ENCODE data around the genes NPBWR2 and MYT1.

GRCh38 chr20:63739961-63740620 is 515 bp downstream of the SLC2A4RG start:
- RRBS: under 1% methylated on average over 63 of the region's 104 CpGs

GRCh38 chr20:63828429-63829208 is 2.4 kb downstream of the ZBTB46 start:
- RRBS: 44% methylated on average over 4 of the region's 20 CpGs

- RRBS: no CpG with 5 or more reads among the region's 18 CpGs
Observed at GRCh38 chr20:63853863-63854732, 7.2 kb upstream of the ABHD16B start.

GRCh38 chr20:63901226-63901748 is 6.4 kb downstream of the DNAJC5 start:
- RRBS: no CpG with 5 or more reads among the region's 19 CpGs

- RRBS: no CpG with 5 or more reads among the region's 7 CpGs
Observed at GRCh38 chr20:63915361-63915954, 20.5 kb downstream of the DNAJC5 start.

GRCh38 chr20:63941620-63942141 is 14.5 kb downstream of the UCKL1 start:
- RRBS: 79% methylated on average over 2 of the region's 26 CpGs

- RRBS: no CpG with 5 or more reads among the region's 30 CpGs
Observed at GRCh38 chr20:63944368-63944936, 11.8 kb downstream of the UCKL1 start.

GRCh38 chr20:63950917-63951419 is 5.2 kb downstream of the UCKL1 start:
- RRBS: 64% methylated on average over 2 of the region's 13 CpGs

DNA sequence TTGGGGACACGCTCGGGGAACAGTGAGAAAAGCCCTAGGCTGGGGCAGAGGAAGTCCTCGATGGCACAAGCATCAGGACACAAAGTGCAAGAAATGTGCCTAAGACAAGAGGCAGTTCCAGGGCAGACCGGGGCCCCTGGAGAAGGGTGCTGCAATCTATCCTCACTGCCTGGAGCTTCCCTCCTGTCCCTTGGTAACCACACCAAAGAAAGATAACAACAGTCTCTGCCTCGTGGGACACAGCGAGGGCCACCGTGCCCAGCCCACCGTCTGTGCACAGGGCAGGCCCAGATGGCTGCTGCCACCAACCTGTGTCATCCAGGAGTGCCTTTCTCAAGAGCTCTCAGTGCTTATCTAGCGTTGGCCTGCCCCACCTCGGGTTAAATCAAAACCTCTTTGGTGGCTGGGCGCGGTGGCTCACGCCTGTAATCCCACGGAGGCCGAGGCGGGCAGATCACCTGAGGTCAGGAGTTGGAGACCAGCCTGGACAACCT is 1.6 kb downstream of the UCKL1 start:
- RRBS: no CpG with 5 or more reads among the region's 16 CpGs

GRCh38 chr20:63978332-63979359 is 796 bp downstream of the SAMD10 start:
- RRBS: 3% methylated on average over 19 of the region's 68 CpGs

DNA sequence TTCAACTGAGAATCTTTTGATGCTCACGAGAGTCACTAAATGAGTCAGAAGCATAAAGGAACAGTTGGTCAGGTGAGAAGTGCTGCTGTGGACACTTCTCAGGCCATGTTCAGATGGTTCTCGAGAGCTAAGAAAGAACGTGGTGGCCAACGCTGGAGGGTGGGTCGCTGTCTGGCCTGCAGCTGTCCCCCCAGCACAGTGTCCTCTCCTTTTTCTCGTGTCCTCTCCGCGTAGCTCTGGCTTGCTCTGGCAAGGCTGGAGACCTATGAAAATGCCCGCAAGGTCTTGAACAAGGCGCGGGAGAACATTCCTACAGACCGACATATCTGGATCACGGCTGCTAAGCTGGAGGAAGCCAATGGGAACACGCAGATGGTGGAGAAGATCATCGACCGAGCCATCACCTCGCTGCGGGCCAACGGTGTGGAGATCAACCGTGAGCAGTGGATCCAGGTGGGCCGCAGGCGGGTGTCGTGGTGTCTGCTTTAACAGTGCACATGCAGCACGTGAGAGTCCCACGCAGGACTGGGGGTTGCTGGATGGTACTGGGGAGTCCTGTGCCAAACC is 24.8 kb upstream of the C20orf204 start:
- RRBS: no CpG with 5 or more reads among the region's 25 CpGs

- RRBS: 96% methylated on average over 5 of the region's 16 CpGs
Observed at GRCh38 chr20:64025728-64026138, 10.2 kb upstream of the C20orf204 start.

GRCh38 chr20:64051466-64052225 is 2.2 kb upstream of the SOX18 start:
- RRBS: no CpG with 5 or more reads among the region's 18 CpGs

DNA sequence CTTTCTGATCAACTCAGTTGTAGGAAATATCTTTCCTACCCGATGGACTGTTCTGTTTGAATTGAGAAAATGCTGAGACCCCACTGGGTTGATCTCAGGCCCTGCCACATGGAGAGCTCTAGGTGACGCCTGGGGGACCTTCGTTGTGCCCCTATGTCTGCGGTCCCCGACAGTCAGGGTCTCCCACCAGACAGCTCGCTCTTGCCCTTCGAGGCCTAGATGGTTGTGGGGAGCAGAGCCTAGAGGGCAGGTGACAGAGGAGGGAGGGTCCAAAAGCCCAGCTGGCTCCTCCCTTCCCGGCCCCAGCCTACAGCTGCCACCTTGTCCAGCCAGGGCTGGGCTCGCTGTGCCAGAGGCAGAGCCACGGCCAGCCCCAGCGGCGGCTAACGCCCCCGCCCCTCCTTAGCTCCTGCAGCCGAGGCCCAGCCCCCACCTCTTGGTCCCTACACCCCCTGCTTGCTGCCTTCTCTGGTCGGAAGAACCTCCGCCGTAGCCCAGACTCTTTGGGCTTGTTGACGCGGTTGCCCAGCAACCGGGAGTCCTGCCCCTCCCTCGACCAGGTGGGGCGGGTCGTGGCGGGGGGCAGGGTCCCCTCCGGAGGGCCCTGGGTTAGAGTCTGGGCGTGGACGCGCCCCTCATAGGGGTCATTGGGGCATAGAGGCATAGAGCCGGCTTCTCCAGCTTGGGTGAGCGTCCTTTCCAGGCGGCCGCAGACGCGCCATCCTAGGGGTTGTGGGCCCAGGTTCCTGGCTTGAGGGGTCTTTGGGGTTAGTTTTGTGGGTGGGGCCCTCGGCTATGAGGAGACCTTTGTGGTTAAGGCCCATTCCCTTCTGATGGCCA is 485 bp upstream of the LKAAEAR1 start:
- RRBS: 6% methylated on average over 10 of the region's 36 CpGs

DNA sequence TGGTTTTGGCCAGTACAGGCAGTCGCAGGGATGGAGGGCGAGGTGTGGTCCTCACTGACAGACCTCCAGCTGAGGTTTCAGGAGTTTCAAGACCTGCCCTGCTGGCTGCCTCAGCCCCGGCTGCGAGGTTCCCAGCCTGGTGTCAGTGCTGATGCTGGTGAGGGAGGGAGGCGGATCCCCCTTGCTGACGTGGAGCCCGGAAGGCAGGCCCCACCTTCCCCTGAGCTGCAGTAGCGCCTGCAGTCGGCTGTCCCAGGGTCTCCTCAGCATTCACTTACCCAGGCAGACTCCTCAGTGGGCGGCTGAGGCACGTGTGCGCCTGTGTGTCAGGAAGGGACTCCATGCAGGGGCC is at the start of gene NPBWR2:
Gene NPBWR2 (minus strand): TSS at position 156 of the 352 bp plus-strand sequence.
- RRBS: 15% methylated on average over 5 of the region's 12 CpGs

GRCh38 chr20:64163901-64164915 is at the start of gene MYT1:
MYT1 (plus strand) TSS chr20:64164452.
- RRBS: no CpG with 5 or more reads among the region's 27 CpGs

GRCh38 chr20:64189624-64190378 is 25.5 kb downstream of the MYT1 start:
- RRBS: 67% methylated on average over 2 of the region's 11 CpGs

GRCh38 chr20:64260987-64261670 is 5.6 kb downstream of the PCMTD2 start:
- RRBS: no CpG with 5 or more reads among the region's 11 CpGs

GRCh38 chr20:64271204-64272024 is 15.9 kb downstream of the PCMTD2 start:
- RRBS: 90% methylated on average over 3 of the region's 23 CpGs

DNA sequence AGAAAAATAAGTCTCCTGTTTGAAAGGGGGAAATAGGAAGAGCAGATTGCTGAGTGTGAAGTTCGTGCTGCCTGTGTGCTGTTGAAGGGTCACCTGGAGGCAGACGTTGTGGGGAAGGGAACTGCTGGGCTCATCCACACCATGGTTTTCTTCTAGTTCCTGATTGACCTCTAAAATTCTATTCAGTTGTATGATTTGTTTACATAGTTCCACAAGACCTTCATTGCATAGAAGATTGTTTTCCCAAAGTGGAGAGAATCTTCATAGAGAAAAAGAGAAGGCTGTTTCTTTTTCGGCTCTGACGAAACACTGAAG is 18.0 kb downstream of the PCMTD2 start:
- RRBS: no CpG with 5 or more reads among the region's 4 CpGs